ENCODE measurements around a stretch of chr9.

DNA sequence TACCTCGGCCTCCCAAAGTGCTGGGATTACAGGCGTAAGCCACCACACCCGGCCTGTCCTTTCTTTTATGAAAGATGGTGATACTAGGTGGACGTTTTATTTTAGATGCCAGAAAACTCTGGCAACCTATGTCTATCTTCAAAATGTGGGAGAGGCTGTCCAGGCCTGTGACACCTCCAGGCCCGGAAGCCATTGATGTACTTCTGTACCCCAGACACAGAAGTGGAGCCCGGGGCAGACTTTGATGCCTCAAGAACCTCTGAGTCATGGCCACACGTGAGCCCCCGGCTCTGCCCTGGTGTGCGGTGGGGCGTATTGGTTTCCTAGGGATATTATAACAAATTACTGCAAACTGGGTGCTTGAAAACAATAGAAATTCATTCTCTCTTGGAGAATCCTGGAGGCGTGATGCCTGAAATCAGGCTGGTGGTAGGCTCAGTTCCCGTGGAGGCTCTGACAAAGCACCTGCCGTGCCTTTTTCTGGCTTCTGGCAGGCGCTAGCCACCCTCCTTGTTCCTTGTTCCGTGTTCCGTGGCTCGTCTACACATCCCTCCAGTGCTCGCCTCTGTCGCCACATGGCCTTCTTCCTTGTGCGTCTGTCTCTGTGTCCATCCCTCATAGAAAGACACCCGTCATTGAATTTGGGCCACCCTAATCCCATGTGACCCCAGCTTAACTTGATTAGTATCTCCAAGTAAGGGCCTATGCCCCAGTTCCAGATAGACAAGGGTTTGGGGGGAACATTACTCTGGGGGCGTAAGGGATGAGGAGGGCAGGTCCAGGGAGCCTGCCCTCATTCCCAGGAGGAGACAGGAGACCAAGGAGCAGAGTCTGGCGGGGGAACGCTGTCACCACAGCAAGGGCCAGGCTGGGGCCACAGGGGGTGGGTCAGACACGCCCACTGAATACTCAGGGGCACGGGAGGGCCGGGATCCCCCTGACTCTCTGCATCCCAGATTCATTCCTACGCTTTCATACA lies 24.3 kb downstream of the NEK6 start:
- PRO-cap = bidirectional peak, plus-strand start at position 545 of the sequence, minus-strand start at position 542 of the sequence

GRCh38 chr9:124350701-124351960 lies 64.1 kb downstream of the PSMB7 start:
- PRO-cap = no peak

GRCh38 chr9:124594428-124595049 lies 87.3 kb upstream of the NR5A1 start:
- PRO-cap = no peak

DNA sequence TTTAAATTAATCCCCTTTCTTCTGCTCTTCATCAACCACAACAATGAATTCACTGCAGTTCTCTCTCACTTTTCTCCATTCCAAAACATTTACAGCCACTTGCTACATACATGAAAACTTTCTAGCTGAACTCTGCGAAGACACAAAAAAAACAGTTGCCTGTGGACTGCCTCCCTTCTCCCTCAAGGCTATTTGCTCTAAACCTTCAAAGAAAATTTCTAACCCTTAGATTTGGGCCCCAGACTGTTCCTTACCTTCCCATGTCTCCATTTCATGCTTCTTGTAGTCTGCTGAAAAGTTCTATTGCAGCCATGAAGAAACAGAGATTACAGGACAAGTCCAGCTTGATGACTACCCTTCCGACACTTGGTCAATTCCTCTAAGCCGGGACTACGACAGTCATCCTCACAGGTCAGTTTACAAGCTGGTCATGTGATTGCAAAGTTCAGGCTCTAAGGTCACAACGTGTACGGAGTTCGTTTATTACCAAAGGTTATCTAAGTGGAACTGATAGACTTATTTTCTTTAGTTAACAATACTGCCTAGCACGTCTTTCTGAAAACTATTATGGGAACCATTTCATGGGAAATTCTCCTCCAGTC lies 88.4 kb upstream of the NR5A1 start:
- PRO-cap = no peak

DNA sequence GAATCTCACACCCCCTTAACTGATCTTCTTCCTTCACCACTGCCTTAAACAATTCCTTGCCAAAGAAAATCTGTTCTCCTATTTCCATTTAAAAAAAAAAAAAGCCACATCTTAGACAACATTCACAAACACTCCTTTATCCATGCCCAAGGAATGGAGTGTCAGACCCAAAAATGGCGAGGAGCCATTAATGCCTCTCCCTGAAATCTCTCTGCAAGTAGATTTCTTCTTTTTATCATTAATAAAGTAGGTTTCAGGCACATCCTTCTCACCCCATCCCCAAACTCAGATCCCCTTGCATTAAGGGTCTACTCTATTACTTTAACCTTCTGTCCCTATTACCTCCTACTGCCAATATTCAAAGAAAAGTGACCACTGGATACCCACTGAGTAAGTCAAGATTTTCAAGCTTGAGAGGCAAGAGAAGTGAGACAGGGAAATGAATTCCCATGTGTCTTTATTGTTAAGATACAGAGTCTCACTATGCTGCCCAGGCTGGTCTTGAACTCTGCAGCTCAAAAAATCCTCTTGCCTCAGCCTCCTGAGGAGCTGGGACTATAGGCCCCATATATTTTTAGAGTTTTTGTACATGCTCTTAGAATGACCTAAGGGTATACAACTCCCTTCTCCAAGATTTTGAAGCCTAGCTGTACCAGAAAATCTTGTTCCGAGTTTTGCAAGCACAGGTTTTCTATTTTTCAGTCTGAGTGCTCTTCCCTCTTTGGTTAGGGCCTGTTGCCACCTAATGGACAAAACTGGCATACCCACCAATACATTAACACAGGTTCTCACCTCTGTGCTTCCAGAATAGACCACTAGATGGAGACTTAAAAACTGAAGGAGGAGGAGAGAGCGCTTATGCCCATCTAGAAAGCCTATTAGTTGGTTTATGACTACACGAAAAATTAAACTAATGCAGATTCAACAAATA lies 59.5 kb downstream of the NR6A1 start:
- PRO-cap = no peak

GRCh38 chr9:124877318-124878051 lies 15.6 kb downstream of the ARPC5L start:
- PRO-cap = no peak

DNA sequence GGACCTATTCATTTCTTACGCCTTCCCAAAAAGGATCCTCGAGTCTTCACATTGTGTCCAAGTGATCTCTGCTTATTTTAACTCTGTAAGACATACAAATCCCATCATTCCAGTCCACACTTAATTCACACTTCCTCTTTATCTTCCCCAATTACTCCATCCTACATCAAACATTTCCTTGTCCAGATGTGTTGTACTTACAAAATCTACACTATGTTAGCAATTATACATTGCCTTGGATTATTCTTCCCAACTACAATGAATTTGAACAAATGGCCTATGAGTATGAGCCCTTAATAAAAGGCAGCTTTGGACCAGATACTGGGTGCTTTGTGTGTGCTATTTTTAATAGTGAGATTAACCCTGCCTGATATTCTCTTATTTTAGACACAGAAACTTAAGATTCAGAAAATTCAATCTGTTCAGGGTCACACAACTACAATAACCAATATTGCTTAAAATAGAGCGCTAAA lies 1.8 kb upstream of the SCAI start:
- PRO-cap = no peak

DNA sequence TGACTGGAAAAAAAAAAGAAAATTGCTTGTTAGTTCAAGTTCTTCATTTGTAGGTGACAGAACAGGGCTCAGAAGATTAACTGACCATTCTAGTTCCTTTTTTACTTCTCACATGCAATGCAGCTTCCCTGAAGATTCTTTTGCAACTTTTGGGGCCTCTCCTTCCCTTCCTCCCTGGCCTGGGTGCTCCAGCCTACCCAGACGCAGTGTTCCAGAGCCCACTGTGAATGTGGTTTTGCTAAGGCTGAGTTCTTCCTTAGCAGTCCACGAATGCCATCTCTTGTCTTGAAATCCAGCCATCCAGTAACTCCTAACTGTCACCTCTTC lies 2.4 kb upstream of the GAPVD1 start:
- PRO-cap = no peak

- PRO-cap = no peak
Observed at GRCh38 chr9:125315464-125316266, 54.0 kb downstream of the GAPVD1 start.

DNA sequence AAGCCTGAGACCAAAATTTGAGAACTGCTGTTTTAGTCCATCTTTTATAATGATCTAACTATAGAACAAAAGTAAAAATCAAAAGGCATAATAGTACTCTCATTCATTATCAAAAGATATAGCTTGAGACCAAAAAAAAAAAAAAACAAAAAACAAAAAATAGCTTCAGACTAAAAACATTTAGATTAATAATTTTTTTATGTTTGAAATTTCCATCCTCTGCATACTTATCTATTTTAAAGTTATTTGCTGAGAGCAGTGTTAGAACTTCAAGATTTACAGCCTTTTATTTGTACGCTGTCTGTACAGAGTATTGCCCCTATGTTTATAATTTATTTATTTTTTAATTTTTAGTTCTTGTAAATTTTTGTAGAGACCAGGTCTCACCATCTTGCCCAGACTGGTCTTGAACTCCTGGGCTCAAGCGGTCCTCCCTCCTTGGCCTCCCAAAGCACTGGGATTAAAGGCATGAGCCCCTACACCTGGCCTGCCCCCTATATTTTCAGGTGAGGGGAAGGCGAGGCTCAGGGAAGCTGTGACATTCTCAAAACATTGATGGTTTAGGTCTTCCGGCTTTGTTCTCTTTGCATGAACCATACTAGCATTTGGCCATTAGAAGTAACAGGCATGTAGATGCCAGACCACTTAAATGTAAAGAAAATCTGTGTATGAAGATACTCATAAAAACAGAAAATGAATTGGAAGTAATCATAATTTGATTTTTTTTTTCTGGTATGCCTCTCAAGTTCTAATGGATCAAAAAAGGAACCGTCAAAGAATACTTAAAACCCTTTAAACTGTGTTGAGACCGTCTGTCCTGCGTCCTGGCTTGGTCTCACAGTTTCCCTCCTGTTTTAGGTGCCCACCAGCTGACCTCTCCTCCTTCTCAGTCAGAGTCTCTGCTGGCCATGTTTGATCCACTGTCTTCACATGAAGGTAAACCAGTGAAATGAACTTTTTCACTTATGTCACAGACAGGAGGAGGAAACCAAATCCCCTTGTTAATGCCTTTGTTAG lies 74.8 kb downstream of the GAPVD1 start:
- PRO-cap = no peak

DNA sequence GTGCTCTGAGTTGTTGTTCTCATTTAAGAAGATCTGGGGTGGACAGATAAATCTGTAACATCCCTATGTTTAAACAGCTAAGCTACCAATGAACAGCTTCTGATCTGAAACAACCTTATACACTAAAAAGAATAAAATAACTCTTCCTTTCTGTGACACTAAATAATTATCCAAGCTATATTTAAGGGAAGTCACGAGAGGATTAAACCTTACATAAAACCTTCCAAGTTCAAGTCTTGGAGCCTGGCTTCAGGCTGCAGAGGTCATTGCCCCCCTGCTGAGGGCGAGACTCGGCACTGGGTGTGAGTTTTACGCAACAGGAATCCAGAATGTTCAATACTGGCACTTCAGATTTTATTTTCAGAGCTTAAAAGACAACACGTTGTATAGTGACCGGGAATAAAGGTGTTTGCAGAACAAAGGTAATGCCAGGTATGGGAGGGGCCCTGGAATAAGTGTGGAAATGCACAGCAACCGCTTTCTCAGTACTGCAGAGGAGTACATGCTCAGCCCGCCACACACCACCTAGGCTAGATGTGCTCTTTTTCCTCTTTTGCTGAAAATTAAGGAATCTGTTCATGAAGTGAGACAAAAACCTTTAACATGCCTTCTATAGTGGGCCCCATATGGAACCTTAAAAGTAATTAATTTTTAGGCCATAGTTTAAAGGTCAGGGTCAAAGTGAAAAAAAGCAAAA lies 207.0 kb downstream of the GAPVD1 start:
- PRO-cap = no peak

GRCh38 chr9:125493340-125493923 lies 213.6 kb downstream of the MAPKAP1 start:
- PRO-cap = no peak

DNA sequence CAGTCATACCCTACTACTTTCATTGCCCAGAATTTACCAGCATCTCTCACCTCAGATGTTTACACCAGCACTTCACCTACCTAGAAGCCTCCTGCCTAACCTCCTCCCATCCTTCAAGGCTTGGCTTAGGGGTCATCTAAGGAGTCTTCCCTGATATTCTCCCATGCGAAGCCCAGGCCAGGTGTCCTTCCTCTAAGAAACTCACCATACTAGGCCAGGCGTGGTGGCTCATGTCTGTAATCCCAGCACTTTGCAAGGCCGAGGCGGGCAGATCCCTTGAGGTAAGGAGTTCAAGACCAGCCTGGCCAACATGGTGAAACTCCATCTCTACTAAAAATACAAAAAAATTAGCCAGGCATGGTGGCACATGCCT lies 75.3 kb downstream of the MAPKAP1 start:
- PRO-cap = no peak

- PRO-cap = no peak
Observed at GRCh38 chr9:126334801-126335493, 8.3 kb downstream of the MVB12B start.

DNA sequence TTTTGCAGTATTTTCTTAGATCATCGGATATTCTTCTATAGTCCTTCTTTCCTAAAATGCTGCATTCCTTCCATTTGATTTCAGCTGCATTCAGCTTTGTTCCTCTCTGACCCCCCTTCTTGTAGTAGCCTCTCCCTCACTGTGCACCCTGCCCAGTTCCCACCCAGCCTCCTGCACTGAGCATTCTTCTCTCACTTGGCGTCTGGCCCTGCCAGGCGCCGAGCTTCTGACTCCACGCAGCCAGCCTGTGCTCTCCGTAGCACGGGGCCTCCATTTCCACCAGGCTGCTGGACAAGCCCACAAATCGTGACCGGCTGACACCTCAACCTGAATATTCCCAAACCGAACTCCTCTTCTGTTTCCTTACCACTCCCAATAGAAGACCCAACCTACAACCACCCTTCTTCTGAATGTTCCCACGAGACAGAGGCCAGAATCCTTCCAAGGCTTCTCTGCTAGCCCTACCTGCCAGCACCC lies 40.0 kb downstream of the MVB12B start:
- PRO-cap = bidirectional peak, plus-strand start at position 194 of the sequence, minus-strand start at position 173 of the sequence

- PRO-cap = no peak
Observed at GRCh38 chr9:126391931-126392794, 65.5 kb downstream of the MVB12B start.

DNA sequence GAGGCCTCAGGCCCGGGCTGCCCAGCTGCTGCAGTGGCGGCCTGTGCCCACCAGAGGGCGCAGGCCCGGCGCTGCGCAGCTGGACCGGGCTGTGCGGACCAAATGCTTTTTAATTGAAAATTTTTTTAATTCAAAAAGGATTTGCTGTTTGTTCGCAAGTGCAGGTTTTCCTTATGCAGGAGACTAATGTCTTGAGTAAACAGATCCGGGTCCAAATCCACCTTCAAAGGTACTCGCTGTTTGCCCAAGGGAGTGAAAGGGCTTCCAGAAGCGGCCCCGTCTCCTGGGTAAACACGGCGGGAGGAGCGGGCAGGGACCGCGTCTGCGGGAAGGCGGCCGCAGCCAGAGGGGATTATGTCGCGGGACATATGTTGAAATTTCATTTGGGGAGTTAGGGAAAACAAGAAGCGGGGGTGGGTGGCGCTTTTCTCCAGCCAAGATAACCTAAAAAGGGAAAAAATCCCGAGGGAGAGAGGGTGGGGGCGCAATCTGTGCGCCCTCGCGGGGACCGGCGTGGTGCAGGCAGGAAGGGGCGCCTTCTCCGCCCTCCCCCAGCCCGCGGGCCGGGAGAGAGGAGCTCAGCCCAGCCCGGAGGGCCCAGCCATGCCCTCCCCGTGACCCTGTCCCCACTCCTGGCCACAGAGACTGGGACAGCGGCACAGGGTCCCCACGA lies 114.3 kb upstream of the LMX1B start:
- PRO-cap = unidirectional peak, plus-strand start at position 504 of the sequence; unidirectional peak, plus-strand start at position 550 of the sequence

GRCh38 chr9:126525356-126525774 lies 88.4 kb upstream of the LMX1B start:
- PRO-cap = unidirectional peak, plus-strand start at chr9:126525612

DNA sequence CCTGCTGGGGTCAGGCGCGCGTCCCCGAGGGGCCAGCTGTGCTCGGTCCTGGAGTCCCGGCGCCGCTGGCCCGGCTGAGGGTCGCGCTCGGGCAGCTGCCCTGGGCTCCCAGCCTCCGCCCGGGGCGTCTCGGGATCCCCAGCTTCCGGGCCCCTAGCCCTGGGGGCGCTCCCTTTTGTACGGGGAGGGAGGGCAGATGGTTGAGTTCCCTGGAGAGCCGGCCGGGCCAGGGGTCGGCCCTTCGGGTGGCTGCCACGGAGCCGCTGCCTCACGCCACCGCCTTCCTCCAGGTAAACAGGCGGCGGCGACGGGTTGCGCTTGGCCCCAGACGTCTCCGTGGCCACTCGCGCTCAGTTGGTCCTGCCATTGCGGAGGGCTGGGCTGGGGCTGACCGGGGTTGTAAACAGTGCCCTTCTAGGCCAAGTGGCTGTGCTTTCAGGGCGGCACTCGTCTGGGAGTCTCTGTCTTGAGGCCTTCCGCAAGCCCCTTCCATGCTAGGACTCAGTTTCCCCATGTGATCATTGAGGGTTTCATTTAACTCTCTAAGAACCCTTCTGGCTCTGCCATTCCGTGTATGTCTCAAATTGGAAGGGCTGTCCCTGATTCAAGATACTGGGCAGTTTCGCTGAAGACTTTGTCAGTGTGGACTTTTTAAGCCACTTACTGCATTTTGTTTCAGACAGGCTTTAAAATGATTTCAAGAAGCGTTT lies 663 bp downstream of the ZBTB34 start:
- PRO-cap = bidirectional peak, plus-strand start at position 203 of the sequence, minus-strand start at position 151 of the sequence; bidirectional peak, plus-strand start at position 327 of the sequence, minus-strand start at position 336 of the sequence

GRCh38 chr9:127005198-127005973 lies 90.8 kb downstream of the RALGPS1 start:
- PRO-cap = no peak

All from rectum (tissue), 1 donor.